Bronchus fibroblast of lung (primary cell): ENCODE results near the genes GJB2, XPO4 and SGCG.

- RAMPAGE, long total RNA: no peak
Measured at GRCh38 chr13:19181921-19182123, 198 bp upstream of the TUBA3C start.

DNA sequence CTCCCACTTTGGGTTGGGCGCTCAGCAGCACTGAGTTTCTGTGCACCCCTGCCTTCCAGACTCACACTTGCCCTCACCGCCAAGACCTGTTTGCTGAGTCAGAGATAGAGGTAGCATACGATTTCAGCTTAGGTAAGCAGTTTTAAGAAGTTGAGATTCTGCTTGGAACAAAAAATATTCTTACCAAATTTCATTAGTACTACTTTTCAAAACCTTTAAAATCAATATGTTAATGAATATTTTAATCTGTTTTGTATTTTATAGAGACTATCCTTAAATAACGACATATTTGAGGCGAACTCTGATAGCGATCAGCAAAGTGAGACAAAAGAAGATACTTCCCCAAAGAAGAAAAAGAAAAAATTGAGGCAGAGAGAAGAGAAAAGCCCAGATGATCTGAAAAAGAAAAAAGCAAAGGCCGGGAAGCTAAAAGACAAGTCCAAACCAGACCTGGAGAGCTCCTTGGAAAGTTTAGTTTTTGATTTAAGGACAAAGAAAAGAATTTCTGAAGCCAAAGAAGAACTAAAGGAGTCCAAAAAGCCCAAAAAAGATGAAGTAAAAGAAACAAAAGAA, 12.8 kb downstream of the MPHOSPH8 start:
- RAMPAGE, long total RNA: no peak

- RAMPAGE, long total RNA: no peak
Measured at GRCh38 chr13:19687252-19688165, 54.0 kb downstream of the MPHOSPH8 start.

DNA sequence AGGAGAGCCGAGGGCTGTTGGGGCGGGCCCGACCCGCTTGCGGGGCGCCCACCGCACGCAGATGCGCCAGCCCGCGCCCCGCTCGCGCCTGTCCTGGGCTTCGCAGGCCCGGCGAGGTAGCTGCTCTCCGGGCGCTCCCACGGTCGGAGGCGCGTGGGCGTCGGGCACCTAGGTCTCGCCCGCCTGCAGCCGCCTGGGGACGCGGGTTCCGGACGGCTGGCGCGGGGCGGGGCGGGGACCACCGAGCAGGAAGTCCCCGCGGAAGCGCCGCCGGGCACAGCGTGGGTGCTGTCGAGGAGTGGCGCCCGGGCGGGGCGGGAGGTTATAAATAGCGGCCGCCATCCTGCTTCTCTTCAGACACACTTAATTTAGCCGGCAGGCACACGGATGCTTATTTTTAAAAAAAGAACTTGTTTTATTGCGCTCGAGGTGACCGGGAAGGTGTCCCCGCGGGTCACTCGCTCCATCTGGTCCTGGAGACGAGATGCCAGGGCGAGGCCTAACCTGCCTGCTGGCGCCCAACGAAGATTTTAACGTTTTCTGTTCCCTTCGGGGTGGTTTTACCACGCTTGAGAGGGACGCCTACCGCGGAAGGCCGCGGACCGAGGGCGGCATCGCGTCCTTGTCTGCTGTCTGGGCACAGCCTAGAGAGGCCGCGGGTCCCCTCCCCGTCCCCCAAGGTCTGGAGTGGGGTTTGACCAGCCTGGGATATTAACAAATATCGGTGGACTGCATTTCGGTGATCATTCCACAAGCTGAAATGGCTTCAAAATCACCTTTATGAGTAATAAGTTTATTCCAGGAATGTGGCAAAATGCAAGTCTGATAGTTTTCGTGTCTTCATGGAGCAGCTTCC, 724 bp upstream of the GJA3 start:
- RAMPAGE, long total RNA: no peak

- RAMPAGE, long total RNA: no peak
Measured at GRCh38 chr13:20192470-20193143, at the start of gene GJB2. GJB2 (minus strand) TSS chr13:20192938.

GRCh38 chr13:20716674-20717415, 13.3 kb downstream of the IL17D start:
- RAMPAGE, long total RNA: no peak

- RAMPAGE, long total RNA: no peak
Measured at GRCh38 chr13:20824489-20825246, 50.9 kb upstream of the EEF1AKMT1 start.

- RAMPAGE, long total RNA: no peak
Measured at GRCh38 chr13:20832676-20833065, 58.9 kb upstream of the EEF1AKMT1 start.

GRCh38 chr13:20902587-20903368, at the start of gene XPO4:
XPO4 (minus strand) TSS chr13:20902746.
- RAMPAGE, long total RNA: no peak

- RAMPAGE, long total RNA: no peak
Measured at GRCh38 chr13:20974579-20975654, 72.4 kb upstream of the XPO4 start.

DNA sequence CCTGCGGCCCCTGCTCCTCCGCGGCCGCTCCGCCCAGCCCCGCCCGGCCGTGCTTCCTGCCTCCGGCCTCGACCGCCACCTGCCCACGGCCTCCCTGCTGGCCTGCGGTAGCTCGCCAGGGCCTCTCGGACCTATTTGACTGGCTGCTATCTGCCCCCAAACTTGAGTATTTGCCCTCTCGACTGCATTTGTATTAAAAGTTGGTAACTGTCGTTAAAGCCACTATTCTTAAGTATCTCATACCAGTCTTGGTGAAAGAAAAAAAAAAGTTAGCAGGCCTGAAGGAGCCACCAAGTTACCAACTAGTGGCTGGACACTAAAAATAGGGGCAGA, 221 bp upstream of the LATS2 start:
- RAMPAGE, long total RNA: no peak

GRCh38 chr13:21148450-21148837, 8.5 kb downstream of the SAP18 start:
- RAMPAGE, long total RNA: no peak

DNA sequence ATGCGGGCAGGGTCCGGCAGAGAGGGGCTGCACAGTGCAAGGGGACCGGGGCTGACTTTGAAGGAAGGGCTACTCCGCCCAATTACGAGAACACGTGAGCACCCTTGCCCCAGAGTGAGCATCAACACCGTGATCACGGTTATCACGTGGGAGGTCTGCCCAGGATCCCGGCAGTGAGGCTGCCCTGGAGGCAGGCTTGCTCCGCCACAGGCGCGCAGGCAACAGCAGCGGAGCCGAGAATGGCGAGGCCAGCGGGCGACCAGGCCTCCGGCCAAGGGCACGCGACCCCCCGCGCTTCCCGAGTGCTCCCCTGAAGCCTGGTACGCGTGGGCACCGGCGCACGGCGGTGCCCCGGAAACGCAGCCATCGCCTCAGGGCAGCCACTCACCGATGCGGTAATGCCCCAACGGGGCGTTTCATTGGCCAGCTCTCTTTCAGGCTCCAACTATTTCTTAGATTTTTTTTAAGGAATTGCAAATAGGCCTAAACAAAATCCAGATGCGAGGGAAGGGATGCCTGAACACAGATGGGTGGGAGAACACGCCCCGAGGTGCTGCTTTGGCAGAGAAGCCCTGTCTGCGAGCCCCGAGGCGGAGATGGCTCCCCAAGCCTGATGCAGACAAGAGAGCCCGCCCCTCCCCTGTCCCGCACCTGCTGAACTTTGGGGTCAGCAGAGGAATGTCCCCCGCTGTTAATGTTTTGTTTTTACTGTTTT, 132.9 kb downstream of the ZDHHC20 start:
- RAMPAGE, long total RNA: no peak

DNA sequence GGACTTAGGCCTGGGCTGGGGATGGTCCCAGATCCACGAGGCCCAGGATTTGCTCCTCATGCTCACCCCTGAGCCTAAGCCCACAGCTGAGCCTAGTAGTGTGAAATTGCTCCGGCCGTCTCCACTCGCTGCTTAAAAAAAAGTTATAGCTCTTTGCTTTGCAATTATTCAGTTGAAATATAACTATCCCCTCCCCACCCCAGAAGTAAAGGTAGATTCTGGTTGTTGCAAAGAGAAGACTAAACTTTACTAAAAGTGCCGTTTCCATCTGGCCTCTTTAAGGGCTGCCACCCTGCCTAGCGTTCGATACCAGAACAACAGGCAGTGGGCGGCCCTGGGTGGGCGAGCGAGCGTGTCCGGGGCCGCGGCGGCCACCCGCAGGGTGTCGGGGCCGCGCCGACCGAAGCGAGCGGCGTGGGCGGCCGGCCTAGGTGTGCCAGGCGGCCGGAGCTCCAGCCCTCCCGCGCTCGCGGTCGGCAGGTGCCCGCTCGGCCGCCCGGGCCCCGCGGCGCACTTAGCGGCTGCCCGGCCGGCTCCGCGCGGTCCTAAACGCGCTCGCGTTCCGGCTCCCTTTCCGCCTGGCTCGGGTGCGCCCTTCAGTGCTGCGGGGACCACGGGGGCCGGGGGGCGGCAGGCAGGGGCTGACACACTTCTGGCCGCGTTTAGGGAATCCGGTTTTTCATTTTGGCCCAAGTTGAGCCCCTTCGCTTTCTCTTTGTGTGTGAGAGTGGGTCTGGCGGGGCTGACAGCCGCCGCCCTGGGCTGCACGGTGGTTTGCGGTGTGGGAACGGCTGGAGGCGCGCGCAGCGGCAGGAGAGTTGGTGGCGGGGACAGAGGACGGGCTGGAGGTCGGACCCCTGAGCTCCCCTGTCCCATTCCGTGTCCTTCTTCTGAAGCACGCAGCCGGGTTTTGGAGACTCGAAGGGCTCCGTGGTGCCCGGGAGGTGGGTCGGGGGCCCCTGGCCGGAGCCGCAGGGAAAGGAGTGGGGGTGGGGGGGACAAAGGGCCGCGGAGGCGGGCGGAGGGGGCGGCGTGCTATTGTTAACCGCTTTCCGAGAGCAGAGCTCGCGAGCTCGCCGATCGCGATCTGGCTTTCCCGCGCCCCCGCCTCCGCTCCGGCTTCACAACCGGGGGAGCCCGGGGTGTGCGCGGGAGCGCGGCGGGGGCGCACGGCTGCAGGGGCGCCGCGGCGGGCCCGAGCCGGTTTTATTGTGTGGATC, 2.9 kb downstream of the FGF9 start:
- RAMPAGE, long total RNA: no peak

- RAMPAGE, long total RNA: no peak
Measured at GRCh38 chr13:22736520-22736811, 444.3 kb upstream of the SGCG start.

GRCh38 chr13:22745154-22745437, 435.7 kb upstream of the SGCG start:
- RAMPAGE, long total RNA: no peak

DNA sequence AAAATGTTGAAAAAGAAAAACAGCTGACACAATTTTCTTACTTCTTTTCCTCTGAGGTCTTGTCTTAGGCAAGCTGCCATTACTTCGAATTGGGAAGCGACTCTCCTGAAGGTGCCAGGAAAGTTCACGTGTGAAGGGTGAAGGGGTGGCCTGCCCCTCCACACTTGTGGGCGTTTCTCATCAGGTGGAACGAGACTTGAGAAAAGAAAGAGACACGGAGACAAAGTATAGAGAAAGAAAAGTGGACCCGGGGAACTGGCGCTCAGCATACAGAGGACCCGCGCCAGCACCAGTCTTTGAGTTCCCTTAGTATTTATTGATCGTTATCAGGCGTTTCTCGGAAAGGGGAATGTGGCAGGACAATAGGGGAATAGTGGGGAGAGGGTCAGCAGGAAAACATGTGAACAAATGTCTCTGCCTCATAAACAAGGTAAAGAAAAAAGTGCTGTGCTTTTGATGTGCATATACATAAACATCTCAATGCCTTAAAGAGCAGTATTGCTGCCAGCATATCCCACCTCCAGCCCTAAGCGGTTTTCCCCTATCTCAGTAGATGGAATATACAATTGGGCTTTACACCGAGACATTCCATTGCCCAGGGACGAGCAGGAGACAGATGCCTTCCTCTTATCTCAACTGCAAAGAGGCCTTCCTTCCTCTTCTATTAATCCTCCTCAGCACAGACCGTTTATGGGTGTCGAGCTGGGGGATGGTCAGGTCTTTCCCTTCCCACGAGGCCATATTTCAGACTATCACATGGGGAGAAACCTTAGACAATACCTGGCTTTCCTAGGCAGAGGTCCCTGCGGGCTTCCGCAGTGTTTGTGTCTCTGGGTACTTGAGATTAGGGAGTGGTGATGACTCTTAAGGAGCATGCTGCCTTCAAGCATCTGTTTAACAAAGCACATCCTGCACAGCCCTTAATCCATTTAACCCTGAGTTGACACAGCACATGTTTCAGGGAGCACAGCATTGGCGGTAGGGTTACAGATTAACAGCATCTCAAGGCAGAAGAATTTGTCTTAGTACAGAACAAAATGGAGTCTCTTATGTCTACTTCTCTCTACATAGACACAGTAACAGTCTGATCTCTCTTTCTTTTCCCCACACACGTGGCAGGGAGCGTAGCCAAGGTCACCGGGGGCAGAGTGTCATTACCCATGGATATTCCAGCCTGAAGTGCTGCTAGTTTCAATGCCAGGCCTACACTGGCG, 366.9 kb upstream of the SGCG start:
- RAMPAGE, long total RNA: no peak

- RAMPAGE, long total RNA: no peak
Measured at GRCh38 chr13:23159518-23160667, 20.9 kb upstream of the SGCG start.

GRCh38 chr13:23180606-23181296, at the start of gene SGCG:
SGCG (plus strand) TSS chr13:23180979.
- RAMPAGE, long total RNA: no peak

- RAMPAGE, long total RNA: no peak
Measured at GRCh38 chr13:23558713-23559646, 11.2 kb upstream of the TNFRSF19 start.